AG04450 (cell line): ENCODE results near the gene LEFTY2.

DNA sequence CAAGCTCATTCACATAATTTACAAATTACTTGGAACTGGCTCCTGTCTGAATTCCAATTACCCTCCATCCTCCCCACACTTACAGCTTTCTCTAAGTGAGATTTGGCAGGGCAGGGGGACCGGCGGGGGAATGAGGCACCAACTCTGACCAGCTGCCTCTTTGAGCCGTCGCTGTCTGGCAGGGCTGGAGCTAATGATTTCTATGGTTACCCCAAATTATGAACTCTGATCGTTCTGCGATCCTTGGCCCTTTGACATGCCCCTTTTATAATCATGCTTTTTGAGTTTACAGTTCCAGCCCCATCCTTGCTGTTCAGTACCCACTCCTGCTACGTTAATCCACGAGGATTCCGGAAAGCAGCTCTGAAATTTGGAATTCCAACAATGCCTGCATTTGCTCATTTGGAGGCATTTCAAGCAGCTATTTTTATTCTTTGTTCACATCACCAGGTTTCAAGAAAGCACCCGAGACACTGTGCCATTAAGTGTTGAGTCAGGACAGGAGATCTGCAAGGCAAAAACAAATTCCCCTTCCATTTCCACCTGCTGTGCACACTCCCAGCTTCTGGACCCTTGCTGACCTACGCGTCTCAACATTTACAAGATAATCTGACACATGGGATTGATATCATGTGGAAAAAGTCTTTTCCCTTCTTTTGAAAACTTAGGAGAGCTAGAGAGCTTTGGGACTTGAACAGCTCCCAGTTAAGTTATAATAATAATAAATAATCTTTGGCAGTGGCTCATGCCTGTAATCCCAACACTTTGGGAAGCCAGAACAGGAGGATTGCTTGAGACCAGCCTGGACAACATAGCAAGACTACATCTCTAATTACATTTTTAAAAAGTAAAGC is 54.8 kb upstream of the LBR start:
- CAGE, long polyA plus RNA, result no peak
- RRBS, result no CpG with 5 or more reads among the region's 12 CpGs

GRCh38 chr1:225575470-225576129 is 77.3 kb downstream of the ENAH start:
- CAGE, long polyA plus RNA, result no peak
- RRBS, result no CpG with 5 or more reads among the region's 2 CpGs

- CAGE, long polyA plus RNA, result no peak
- RRBS, result no CpG with 5 or more reads among the region's 4 CpGs
Observed at GRCh38 chr1:225634394-225635049, 18.4 kb downstream of the ENAH start.

DNA sequence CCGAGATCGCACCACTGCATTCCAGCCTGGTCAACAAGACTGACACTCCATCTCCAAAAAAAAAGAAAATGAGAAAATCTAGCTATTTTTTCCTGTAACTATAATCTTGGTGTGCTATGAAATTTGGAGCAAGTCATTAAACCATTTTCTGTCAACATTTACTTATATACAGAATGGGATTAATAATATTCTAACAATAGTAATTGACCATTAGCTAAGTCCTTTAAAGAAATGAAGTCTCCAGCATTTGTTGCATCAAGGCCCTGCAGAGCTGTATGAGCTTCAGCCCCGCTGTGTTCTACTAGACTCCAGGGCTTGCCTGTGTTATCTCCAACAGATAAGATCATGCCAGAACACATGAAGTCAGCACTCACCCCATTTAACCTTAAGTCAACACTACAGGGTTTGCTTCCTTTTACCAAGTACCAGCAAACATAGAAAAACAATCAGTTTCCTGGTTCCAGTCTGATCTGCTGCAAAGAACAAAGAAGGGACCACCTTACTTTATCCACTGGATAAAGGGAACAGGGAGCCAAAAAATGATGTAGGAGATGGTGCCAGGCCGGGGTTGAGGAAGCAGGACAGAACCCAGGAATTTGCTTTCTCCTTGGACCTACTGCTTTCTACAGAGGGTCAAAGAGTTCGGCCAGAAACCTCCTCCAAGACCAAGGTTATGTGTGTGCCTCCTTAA is 41.2 kb upstream of the ENAH start:
- CAGE, long polyA plus RNA, result no peak
- RRBS, result no CpG with 5 or more reads among the region's 5 CpGs

DNA sequence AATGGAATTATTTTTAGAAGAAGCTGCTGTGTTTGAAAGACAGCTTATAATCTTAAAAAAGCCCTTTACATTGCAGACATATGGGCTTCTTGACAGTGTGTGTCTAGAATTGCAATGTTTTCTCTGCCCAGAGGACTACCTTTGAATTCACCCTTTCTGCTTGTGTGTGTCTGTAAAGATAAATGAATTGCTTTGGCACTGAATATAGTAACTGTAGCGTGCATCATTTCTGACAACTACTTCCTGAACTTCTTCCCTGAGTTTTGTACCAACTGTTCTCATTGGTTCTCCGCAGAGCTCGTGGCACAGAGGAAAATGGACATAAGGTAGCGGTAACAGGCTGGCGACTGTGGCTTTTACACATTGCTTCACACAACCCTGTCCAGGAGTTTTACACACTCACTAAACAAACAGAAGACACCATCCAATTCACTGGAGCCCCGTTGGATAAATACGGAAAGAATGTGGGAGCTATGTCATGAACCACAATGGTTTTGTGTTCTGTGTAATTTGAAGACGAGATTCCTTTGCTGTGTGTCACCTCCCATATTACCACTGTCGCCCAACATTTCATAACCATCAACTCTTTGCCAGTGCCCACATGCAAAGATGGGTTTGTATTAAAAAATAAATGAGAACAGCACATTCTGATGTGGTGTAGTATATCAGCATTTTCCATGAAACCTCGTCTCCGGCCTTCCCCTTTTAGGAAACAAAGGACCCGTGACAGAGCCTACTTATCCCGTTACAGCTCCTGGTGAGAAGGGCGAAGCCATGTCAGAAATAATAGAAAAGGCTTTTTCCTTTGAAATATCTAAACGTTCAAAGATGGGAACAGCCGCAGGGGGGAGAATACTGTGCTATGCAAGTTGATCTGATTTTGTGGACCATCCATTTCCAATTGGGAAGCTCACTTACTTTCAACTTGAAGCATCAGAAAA is 47.3 kb upstream of the ENAH start:
- CAGE, long polyA plus RNA, result start-site peak on the plus strand centred at position 745 of the sequence, 11 bp wide, 39 and 34 reads in 2 replicates
- RRBS, result no CpG with 5 or more reads among the region's 16 CpGs

- CAGE, long polyA plus RNA, result no peak
- RRBS, result no CpG with 5 or more reads among the region's 15 CpGs
Observed at GRCh38 chr1:225746524-225747237, 30.9 kb upstream of the SRP9 start.

GRCh38 chr1:225767487-225768207 is 10.0 kb upstream of the SRP9 start:
- CAGE, long polyA plus RNA, result no peak
- RRBS, result no CpG with 5 or more reads among the region's 12 CpGs

GRCh38 chr1:225822296-225823145 is 12.6 kb downstream of the EPHX1 start:
- CAGE, long polyA plus RNA, result no peak
- RRBS, result no CpG with 5 or more reads among the region's 10 CpGs

GRCh38 chr1:225844961-225845733 is 35.2 kb downstream of the EPHX1 start:
- CAGE, long polyA plus RNA, result no peak
- RRBS, result no CpG with 5 or more reads among the region's 25 CpGs

DNA sequence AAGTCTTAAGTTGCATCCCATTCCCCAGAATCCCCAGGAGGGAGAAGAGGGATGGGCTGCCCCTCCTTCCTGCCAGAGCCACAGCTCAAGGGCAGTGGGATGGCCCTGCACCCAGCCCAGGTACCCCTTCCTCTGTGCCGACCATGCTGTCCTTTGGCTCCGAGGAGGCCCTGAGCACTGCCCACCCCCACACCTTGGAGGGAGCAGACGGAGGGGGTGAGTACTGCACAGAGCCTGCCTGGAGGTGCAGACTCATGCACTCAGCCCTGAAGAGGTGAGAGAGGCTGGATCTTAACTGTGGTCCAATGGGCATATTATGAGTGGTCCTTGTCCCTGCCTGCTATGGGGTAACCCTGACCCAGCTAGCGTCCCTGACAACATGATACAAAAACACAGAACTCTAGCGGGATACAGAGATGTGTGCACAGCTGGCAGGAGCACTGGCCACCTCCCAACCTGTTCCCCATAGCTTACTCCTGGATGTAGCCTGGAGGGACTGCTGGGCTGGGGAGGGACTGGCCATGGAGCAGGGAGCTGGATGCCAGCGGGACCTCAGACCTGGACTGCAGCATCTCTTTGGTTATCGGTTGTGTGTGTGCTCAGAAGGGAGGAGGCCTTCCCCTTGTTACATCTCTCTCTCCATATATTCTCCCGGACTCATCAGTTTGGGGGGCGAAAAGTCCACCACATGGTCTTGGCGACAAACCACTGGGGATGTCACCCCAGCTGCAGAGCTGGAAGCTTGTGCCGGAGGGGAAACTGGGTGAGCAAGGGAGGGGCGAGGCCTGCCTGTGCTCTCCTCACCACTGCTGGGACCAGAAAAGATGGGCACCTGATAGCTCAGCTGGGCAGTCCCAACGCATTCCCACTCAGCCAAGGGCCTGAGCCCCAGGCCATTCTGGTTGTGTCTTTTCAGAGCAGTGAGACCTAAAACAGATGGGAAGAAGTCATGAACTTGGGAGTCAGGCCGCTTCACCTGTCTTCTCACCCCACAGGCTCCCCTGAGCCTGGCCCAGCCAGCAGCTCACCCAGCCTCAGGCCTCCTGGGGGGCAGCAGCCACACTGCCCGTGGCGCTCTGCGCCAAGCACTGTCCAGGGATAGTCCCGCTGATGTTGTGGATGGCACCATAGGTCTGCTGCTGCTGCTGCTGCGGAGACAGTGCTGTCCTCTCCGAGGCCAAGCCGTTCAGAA is 35.8 kb downstream of the TMEM63A start:
- CAGE, long polyA plus RNA, result no peak
- RRBS, result 93% methylated on average over 3 of the region's 21 CpGs

DNA sequence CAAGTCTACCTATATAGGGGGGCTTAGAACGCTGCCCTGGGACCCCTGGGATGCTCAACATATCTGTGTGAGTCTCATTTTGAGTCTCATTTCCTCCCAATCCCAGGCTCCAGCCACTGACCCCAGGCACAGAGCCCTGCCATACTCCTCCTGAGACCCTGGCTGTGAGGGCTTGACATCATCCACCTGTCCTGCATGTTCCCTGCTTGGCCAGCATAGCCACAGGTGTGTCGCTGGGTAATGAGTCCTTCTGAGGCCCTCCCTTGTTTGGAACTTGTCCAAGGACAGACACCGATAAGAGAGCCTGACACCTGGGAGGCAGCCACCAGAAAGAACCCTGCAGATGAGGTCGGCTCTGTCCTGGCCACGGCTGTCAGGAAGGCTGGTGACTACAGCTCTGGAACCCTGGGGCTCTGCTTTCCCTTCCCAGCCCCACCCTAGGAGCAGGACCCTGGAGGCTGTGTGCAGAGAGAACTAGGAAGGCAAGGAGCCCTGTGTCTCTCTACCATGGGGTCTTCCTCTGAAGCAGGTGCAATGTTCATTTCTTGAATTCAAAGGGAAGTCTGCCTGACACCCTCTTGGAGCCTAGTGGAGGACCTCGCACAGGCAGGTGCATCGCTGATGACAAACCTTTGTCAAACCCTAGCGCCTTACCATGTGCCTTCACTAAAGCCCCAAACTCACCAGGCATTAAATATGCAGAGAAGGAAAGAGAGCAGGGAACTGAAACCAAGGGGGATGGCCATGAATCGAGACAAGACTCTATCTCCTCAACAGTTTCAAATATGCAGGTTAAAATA is 34.5 kb downstream of the TMEM63A start:
- CAGE, long polyA plus RNA, result no peak
- RRBS, result no CpG with 5 or more reads among the region's 9 CpGs

- CAGE, long polyA plus RNA, result no peak
- RRBS, result no CpG with 5 or more reads among the region's 23 CpGs
Observed at GRCh38 chr1:225877258-225878386, 4.6 kb downstream of the TMEM63A start.

- CAGE, long polyA plus RNA, result no peak
- RRBS, result no CpG with 5 or more reads among the region's 11 CpGs
Observed at GRCh38 chr1:225940936-225941558, at the start of gene LEFTY2. Gene LEFTY2, minus strand, starts transcription at chr1:225941220.

DNA sequence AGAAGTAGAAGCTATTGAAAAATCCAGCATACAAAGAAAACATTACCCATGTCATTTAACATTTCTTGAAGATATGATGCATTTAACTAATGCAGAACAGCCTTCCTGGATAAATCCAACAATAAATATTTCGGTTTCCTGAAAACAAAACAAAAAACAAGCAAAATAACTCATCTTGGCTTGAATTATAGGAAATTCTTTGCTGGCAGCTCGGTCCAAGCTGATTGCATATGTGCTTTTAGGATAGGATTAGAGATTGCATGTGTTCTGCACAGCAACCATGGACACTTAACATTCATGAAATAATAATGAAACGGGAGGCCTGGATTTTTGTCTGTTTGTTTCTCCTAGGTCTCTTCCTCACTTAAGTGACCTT is 1.6 kb upstream of the H3-3A start:
- CAGE, long polyA plus RNA, result no peak
- RRBS, result no CpG with 5 or more reads among the region's 3 CpGs

DNA sequence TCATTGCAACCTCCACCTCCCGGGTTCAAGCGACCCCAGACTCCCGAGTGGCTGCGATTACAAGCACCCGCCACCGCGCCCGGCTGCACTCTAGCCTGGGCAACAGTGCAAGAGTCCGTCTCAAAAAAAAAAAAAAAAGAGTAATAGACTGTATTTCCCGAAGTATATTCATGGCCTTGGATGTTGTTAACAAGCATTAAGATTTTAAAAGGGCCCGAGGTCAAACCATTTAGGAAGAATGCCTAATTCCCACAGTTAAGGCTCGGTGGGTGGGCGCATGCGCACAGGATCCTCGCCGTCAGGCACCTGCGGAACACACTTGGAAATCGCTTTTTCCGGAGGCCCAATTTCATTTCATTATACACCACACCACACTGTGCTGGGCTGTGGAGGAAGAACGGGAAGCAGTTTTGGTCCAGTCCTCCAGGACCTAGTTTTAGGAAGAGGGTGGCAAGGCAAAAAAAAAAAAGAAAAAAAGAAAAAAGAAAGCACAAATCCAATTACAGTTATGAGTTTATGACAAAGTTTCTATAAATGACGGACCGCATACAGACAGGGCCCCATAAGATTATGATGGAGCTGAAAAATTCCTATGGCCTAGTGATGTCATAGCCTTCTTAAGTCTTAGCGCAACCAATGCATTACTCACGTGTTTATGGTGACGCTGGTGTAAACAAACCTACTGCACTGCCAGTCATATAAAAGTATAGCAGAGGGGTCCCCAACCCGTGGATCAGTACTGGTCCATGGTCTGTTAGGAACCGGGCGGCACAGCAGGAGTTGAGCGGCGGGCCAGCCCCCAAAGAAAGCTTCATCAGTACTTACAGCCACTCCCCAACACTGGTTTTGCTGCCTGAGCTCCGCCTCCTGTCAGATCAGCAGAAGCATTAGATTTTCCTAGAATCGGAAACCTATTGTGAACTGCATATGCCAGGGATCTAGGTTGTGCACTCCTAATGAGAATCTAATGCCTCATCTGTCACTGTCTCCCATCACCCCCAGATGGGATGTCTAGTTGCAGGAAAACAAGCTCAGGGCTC is 38.2 kb downstream of the H3-3A start:
- CAGE, long polyA plus RNA, result no peak
- RRBS, result 8% methylated on average over 4 of the region's 32 CpGs

DNA sequence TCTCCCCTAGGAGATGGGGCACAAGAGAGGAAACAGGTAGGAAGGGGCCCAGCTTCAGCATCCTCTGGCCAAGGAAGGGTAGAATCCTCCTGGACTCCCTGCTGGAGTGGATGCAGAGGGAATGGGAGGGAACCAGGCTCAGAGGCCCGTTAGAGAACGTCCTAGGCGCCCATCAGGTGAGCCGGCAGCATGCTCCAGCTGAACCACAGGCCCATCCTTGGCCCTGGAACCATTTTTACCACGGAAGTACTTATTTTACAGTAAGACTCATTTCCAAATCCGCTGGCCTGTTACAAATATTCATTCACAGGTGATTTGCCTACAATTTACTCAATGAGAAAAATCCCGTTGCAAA is 58.1 kb downstream of the H3-3A start:
- CAGE, long polyA plus RNA, result no peak
- RRBS, result no CpG with 5 or more reads among the region's 7 CpGs

DNA sequence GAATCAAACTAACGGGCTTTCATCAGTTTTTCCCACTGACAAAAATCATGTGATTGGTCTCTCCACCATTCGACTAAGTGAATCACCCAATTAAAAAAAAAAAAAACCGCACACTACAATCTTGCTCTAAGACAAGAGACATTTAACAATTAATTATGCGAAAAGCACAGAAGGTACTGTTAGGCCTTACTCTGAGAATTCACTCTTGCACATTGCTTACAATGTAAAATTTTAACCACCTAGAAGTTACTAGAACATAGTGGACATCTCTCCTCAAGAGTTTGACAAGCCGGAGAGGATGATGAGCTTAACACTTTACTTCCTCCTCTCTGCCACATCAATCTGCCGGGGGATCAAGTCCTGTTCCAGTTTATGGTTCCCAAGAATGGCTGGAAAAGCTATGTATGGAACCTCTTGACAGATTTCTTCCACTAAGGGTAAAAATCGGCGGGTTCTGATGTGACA is 980 bp downstream of the ACBD3 start:
- CAGE, long polyA plus RNA, result no peak
- RRBS, result no CpG with 5 or more reads among the region's 8 CpGs

DNA sequence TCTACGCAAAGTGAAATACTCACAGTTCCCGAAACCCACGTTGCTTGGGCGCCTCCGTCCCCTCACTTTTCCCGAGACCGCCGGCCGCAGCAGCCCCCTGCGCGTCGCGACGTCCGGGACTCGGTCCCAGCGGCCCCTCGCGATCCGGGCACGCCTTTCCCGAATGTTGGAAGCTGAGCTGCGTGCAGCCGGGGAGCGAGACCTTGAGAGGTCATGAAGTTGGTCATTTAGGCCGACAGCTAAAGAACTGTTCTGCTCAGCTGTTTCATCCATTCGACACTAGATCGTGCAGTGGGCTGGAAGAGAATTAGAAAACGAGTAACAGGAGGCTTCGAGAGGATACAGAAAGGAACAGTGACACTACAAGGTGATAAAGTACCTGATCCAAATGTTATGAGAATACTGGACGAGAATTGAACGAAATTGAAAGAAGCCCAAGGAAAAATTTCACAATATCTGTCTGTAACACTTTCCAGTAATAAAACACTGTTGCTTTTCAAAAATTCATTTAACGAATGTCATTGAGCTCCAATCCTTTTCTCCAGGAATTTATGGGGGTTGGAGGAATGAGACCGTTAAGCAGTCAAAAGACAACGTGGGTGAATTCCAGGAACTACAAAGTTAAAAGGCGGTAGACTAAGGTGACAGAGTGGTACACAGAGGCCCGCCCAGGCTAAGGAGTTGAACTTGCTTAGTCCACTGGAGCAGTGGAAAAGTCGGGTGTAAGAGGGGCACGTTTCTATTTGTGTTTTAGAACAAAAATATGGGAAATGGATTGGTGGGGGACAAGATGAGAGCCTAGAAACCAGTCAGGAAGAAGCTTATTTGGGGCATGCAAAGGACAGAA is 862 bp upstream of the LIN9 start:
- CAGE, long polyA plus RNA, result no peak
- RRBS, result no CpG with 5 or more reads among the region's 39 CpGs

DNA sequence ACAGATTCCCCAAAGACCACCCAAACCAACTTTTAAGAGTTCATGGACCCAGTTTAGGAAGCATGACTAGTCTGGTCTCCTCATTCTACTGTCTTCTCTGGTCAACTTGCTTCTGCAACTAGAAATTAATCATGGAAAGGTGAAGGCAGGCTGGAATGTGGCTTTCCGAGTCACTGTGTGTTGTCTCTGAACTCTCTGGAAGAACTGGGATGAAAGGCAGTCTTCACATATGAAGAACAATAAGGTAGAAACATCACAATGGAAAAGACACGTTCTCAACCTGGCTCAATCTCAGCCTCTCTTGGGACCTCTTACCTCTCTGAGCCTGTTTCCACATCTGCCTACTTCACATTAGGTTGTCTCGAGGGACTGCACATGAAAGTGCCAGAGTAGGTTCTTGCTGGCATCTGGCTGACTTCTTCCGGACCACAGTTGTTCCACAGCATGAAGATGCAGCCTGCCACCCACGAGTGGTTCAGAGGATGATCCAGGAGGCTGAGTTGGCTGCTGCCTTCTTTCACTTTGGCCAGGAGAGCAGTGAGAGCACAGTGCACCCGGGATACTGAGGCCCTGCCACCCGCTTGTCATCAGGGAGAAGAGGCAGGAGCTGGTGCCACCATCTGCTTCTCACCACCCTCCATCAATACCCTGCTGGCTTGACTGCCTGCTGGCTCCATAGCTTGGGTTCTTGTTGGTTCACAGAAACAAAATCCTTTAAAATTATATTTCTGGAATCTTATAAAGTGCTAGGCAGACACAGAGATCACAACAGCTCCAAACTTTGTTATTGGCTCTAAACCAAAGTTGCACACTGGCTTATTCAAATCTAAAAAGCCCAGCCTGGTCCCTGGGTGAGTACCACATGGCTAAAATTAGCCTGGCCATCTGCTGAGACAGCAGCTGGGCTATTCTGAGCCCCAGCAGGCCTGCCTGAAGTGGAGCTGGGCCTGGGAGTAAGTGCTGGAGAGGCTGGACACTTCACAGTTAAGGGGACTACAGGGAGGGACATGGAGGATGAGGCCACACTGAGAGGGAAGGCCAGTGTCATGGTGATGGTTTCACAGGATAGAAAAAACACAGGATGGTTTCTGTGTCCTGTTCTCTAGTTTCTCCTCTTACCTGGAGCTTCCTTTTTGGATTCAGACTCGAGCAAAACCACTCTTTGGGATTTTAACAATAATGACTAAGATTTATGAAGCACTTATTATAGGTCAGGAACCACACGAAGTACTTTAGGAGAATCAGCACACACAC is 46.9 kb upstream of the LIN9 start:
- CAGE, long polyA plus RNA, result no peak
- RRBS, result no CpG with 5 or more reads among the region's 9 CpGs

GRCh38 chr1:226568013-226568800 is 19.6 kb downstream of the STUM start:
- CAGE, long polyA plus RNA, result no peak
- RRBS, result no CpG with 5 or more reads among the region's 16 CpGs